Measurements from ENCODE around the genes TRIM21, OR51A2, HBB, OR10A5 and RBMXL2.

GRCh38 chr11:3951000-3951821 is 95.7 kb downstream of the STIM1 start:
- PRO-cap = no peak

GRCh38 chr11:4095397-4095717 is 758 bp downstream of the RRM1 start:
- PRO-cap = no peak

DNA sequence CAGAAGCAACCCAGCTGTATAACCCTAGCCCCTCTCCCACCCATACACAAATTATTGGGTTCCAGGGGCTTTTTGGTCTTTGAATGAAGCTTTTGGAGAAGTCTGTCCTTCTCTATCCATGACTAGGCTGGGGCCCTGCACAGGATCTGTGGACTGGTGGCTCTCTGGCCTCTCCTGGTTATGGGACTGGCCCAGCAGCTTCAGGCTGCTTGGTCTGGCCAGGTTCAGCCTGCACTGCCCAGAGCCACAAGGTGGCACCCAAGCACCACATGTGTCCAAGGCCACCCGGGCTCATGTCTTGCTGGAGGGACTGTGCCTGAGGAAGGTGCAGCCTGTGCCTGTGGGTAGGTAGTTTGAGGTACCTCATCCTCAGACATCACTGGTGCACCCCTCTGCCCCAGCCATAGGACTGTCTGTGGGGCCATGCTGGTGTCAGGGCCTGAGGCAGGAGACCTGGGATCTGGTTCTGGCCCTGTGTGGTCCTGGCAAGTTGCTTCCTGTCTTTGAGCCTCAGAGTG is 87.5 kb downstream of the RRM1 start:
- PRO-cap = no peak

DNA sequence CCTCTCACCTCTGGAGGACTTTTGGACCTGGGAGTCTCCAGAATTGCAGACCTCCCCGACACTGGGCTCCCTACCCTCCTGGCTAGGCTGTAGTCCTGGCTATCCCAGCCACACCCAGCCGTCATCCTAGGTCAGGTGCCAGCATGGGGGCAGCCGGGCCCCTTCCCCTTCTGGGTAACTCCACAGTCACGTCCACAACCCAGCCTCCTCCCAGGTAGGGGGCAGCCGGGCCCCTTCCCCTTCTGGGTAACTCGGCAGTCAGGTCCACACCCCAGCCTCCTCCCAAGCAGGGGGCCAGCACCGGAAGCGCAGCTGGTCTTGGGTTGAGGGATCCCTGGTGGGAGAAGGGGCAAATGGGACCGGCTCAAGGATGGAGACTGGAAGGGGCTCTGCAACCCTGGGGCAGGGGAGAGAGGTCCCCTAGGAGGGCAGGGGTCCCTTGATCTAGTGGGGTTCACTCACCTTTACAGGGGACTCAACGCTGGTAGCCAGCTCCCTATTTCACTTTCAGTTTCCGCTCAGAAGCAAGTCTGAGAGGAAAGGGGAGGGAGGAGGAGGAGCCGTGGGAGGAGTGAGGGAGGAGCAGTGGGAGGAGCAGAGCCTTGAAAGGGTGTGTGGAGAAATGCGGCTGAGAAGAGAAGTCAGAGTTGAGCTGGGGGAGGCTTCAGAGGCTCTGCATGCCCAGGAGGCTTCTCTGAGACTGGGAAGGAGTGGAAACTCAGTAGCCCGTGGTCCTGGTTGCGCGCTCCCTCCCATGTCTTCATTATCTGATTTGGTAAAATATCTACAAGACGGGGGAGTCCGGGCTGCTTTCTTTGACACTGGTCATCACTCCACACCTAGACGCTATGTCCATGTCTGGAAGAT is at the start of gene TRIM21:
Gene TRIM21 (minus strand): TSS at position 532 of the 867 bp plus-strand sequence.
- PRO-cap = bidirectional peak, plus-strand start at position 633 of the sequence, minus-strand start at position 514 of the sequence

GRCh38 chr11:4955417-4956121 is at the start of gene OR51A2:
OR51A2 (minus strand) TSS chr11:4955713.
- PRO-cap = no peak

- PRO-cap = no peak
Observed at GRCh38 chr11:5226769-5227193, at the start of gene HBB. HBB (minus strand) TSS chr11:5227071.

GRCh38 chr11:5412043-5412583 is 9.8 kb upstream of the OR51Q1 start:
- PRO-cap = no peak

DNA sequence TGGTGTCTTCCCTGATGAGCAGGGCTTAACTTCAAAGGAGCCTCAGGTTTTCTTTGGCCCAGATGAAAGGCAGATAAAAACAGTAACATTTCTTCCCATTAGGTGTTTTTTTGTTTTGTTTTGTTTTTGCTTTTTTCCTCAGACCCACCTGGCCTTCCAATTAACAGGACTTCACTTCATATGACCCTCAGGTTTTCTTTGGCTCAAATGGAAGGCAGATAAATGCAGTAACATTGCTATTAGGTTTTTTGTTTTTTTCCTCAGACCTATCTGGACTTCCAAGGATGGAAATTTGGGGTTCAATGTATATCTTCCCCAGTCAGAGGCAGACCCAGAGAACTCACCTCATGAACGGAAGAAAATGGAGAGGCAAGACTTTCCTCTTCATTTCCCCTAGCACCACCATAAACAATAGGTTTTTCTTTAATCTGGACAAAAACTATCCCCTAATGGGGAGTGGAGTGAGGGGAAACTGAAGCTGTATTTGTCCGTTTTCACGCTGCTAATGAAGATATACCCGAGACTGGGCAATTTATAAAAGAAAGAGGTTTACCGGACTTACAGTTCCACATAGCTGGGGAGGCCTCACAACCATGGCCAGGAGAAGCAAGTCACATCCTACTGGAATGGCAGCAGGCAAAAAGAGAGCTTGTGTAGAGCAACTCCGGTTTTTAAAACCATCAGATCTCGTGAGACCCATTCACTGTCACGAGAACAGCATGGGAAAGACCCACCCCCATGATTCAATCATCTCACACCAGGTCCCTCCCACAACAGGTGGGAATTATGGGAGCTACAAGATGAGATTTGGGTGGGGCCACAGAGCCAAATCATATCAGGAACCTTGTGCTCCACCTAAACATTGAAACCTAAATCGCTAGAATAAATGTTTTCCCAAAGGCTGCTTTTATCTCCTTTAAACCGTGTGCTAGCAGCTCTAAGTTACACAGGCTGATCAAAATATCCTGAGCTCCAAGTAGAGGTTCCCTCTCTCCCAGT is 4.5 kb downstream of the UBQLN3 start:
- PRO-cap = no peak

DNA sequence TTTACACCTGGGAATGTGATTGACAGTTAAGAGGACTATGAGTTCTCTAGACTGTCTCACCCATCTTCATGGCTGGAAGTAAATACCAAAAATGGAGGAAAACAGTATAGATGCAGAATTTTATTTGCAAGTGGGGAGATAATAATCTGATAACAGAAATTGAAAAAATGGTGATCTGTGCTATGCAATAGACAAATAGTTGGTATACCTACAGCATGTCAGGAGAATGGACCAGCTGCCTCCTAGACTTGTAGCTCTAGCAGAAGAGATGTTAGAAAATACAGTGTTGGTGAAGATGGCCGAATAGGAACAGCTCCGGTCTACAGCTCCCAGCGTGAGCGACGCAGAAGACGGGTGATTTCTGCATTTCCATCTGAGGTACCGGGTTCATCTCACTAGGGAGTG is 26.8 kb downstream of the OR52B2 start:
- PRO-cap = no peak

DNA sequence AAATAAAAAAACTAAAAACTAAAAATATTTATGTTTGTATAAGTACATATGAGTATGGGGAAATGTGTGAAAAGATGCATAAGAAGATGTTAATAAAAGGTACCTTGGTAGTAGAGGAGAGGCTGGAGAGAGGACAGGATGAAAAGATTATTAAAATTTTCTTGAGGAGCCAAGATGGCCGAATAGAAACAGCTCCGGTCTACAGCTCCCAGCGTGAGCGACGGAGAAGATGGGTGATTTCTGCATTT is 13.9 kb upstream of the OR52W1 start:
- PRO-cap = no peak

DNA sequence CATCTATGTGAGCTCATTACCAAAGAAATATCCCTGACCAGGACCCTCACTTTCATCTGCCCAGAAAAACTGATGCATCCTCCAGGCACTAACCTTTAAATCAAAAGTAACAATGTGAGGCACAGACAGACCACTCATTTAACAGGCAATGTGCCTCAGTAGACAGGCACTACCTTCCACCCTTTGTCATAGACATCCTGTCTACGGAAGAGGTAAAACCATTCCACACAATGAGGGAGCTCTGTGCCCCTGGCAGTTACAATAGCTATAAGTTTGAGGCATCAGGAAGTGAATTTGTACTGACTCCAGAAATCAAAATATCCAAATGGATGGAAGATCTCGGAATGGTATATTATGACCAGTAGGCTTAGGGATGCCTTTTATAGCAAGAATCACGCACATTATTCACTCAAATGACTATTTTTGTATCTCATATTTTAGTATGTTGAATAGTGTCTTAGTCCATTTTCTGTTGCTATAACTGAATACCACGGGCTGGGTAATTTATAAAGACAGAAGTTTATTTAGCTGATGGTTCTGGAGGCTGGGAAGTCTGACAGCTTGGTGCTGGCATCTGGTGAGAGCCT is 6.8 kb upstream of the CAVIN3 start:
- PRO-cap = no peak

GRCh38 chr11:6443190-6443760 is 2.5 kb upstream of the HPX start:
- PRO-cap = no peak

DNA sequence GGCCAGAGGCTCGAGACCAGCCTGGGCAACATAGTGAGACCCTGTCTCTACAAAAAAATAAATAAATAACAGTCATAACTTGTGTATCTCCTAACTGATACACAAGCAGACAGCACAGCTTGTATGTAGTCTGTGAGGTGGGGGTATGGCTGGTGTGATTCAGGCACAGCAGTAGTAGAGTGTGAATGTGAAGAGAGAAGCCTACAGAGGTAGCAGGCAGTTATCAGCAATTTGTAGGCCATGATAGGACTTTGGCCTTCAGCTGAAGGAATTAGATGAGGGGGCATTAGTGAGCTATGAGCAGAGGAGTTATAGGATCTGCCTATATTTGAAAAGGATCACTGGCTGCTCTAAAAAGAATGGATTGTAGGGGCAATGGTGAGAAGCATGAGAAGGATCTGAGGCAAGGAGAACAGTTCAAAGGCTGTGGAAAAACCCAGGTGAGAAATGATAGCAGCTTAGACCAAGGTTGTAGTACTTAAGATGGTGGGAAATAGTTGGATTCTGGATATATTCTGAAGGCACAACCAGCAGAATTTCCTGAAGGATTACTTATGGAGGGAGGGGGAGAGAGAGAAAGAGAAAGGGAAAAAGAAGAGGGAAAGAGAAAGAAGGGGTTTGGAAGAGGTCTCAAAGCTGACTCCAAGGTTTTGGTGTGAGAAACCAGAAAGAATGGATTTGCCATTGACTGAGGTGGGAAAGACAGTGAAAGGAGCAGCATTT is 1.3 kb upstream of the DNHD1 start:
- PRO-cap = no peak

- PRO-cap = no peak
Observed at GRCh38 chr11:6500716-6501301, 3.7 kb downstream of the DNHD1 start.

DNA sequence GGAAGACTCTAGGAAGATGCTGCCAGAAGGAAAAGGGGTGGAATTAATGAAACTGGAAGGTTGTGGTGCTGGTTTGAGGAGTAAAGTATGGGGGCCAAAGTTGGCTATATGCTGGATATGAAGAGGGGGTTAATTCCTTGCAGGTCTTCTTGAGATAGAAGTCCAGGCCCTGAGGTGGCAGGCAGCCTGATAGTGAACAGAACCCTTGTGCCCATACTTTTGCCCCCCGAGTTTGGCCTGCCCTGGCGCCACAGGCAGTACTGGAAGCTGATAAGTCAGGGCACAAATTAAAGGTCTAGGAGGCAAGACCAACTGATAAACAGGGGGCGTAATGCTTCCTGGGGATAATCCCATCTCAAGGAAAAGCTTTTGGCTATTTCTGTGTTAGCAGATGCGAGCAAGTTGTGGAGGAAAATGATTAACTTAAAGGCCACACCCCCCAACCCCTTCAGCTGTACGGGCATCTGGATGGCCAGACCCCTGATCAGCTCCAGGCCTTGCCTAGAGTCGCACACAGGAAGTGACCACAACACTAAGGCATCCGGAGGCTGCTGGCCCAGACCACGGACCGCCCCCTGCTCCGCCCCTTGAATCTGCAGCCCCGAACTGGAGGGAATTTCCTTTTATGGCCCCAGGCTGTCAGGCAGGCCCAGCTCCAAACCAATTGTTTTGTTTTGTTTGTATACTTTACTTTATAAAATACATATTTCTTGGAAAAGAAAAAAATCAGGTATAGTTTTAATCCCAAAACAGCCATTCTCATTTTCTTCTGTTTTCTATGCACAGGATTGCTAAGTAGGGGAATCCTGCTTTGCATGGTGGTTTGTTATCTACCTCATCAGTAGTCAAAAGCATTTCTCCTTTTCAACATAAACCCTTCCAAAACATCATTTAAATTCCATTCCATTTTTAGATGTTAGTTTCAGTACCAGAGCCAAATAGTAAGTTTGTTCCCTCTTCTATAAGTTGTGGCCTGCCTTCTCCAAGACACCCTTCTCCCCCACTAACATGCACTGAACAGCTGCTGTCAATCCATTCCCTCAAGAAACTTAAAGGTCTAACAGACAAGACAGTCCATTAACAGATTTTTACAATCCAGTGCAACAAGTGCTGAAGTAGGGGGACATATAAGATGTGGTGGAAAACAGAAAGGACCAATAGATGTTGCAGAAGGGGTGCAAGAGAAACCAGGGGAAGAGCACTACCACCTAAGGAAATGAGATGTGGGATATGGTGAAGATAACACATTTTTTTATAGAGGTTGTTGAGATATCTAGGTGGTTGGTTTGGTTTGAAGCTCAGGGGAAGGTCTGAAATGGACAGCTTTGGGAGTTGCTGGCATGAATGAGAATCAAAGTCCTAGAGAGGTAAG is 3.5 kb downstream of the ILK start:
- PRO-cap = bidirectional peak, plus-strand start at position 590 of the sequence, minus-strand start at position 509 of the sequence

DNA sequence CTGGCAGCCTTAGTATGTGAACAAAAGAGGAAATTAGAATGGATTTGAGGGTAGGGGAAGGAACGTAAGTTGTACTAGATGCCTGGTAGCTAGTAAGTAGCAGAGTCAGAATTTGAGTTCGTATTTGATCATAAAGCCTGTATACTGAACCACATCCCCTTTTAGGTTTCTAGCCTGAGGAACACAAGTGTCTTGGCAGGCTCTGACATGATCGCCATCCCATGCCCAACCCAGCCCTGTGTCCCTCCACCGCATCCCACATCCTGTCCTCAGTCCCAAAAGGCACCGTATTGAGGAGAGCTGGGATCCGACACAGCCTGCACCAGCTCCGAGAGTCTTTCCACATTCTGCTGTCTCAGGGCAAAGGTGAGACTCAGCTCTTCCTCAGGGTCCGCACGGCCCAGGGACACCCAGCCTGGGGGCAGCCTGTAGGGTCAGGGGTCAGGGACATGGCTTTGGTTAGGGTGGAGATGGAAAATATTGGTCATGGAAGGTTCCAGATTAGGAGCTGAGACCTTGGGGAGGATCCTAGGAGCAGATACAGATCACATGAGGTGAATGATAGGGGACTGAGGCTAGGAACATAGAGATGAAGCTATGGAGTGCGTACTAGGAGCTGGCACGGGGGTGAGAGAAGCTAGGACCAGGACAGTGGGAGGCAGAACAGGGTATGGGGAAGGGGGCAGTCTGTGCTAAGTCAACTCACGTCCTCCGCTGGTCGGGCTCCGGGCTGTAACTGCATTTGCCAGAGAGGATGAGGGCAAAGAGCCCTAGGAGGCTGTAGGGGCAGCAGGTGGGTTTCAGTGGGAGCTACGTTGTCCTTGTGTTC is 518 bp downstream of the TPP1 start:
- PRO-cap = no peak

DNA sequence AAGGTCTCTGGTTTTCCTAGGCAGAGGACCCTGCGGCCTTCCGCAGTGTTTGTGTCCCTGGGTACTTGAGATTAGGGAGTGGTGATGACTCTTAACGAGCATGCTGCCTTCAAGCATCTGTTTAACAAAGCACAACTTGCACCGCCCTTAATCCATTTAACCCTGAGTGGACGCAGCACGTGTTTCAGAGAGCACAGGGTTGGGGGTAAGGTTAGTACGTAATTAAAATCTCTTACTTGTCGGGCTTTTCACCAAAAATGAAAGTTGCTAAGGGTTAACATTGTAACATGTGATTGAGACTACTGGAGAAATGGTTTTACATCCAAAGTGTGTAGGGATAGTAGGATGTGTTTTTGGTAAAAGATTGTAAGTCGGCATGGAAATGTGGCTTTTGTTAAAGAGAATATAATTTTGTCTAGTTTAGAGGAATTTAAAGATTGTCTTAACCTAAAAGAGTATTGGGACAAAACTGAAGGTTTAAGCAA is 7.6 kb upstream of the MRPL17 start:
- PRO-cap = no peak

DNA sequence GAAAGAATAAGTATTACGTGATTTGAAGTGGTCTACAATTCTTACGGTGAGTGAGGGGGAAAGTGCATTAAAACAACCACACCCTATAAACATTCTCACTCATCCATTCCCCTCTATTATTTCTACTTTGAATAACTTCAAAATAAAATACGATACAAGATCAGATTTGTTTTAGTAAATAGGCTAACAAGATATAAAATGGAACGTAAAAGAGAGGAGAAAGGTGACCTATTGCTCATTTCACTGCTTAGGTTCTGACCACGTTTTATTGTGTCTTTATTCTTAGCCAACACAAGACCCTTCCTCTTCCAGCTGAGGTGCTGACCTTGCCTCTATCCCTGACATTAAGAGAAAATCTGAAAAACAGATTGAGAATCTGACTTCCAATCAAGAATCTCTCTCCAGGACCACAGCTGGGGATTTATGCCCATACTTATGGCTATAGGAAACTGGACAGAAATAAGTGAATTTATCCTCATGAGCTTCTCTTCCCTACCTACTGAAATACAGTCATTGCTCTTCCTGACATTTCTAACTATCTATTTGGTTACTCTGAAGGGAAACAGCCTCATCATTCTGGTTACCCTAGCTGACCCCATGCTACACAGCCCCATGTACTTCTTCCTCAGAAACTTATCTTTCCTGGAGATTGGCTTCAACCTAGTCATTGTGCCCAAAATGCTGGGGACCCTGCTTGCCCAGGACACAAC is at the start of gene OR10A5:
Gene OR10A5 (plus strand): TSS at position 436 of the 710 bp plus-strand sequence.
- PRO-cap = no peak

GRCh38 chr11:7088763-7089217 is at the start of gene RBMXL2:
RBMXL2 (plus strand) TSS chr11:7088998.
- PRO-cap = no peak

DNA sequence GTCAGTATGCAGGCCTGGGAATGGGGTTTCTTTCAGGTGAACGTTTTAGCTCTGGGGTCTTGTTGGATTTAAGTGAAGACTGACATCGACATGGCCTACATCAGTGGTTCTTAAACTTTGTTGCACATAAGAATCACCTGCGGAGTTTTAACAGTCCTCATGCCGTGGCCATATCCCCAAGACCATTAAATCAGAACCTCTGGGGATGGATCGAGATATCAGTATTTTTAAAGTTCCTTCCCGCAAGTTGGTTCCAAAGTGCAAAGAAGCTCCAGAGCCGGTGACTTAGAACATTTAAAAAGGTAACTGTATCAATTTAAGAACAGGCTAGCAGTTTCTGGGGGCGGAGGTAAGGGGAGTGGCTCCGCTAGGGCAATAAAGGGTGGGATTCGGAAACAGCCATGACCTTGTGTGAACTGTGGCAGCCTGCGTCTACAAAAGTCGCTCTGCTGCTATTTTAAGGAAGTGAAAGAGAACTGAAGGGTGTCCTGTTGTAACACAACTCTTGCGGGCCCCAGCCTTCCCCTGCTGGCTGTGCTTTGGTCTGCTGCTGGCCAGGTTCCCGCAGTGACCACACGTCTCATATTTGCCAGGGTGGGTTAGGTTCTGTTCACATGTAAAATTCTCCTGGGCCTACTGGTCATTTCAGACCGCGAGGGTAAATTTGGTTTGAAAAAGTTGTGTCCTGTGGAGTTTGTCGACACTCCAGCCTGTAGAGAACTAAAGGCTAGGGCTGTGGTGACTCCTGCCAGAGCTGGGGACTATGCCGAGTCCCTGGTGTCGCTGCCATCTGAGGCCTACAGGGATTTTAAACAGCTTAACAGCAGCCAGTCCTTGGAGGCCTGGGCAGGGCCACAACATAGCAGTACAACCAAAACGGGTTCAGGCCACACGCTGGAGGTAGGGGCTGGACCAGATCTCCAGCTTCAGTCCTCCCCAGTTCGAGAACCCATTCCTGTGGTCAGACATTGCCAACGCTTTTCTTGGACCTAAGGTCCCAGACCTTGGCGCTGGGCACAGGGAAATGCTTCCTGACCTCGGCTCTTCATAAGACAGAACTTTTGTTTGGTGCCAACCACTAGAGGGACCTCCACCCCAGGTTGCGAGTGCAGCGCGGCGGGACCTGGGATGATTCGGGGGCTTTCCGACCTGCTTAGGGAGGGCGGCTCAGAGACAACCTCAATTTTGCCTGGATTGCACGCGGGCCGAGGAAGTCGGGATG is 1.2 kb upstream of the PPFIBP2 start:
- PRO-cap = bidirectional peak, plus-strand start at position 1,109 of the sequence, minus-strand start at position 1,054 of the sequence